SP-49 (cell line): ENCODE results near the genes PDK1 and MAP3K20.

GRCh38 chr2:171149179-171149643, 11.5 kb downstream of the TLK1 start:
- PRO-cap = no peak

- PRO-cap = no peak
These were observed 117.8 kb downstream of the METTL8 start for GRCh38 chr2:171315923-171316485.

DNA sequence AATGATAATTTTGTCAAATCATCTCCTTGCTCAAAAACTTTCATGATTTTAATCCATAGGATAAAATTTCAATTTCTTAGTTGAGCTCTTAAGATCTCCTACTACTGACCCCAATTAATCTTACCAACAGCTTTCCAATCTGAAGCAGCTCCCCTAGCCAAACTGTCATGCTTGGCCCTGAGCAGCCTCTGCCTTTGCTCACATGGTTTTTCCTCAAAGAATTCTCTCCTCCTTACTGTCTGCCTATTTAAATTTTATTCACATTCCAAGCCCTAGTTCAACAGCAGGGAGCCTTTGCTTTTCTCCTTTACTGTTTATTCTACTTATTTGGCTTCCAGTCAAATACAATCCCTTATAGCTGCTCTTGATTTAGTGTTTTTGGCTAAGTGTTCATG, 106.9 kb downstream of the METTL8 start:
- PRO-cap = no peak

DNA sequence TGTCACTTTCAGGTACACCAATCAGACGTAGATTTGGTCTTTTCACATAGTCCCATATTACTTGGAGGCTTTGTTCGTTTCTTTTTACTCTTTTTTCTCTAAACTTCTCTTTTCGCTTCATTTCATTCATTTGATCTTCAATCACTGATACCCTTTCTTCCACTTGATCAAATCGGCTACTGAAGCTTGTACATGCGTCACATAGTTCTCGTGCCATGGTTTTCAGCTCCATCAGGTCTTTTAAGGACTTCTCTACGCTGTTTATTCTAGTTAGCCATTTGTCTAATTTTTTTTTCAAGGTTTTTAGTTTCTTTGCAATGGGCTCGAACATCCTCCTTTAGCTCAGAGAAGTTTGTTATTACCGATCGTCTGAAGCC, 79.2 kb downstream of the METTL8 start:
- PRO-cap = no peak

GRCh38 chr2:171434401-171435204, 577 bp downstream of the DCAF17 start:
- PRO-cap = bidirectional peak, plus-strand start at chr2:171434583, minus-strand start at chr2:171434479; unidirectional peak, minus-strand start at chr2:171434772

GRCh38 chr2:171547256-171547794, 25.1 kb downstream of the CYBRD1 start:
- PRO-cap = no peak

GRCh38 chr2:171554405-171554829, 32.1 kb downstream of the CYBRD1 start:
- PRO-cap = no peak

DNA sequence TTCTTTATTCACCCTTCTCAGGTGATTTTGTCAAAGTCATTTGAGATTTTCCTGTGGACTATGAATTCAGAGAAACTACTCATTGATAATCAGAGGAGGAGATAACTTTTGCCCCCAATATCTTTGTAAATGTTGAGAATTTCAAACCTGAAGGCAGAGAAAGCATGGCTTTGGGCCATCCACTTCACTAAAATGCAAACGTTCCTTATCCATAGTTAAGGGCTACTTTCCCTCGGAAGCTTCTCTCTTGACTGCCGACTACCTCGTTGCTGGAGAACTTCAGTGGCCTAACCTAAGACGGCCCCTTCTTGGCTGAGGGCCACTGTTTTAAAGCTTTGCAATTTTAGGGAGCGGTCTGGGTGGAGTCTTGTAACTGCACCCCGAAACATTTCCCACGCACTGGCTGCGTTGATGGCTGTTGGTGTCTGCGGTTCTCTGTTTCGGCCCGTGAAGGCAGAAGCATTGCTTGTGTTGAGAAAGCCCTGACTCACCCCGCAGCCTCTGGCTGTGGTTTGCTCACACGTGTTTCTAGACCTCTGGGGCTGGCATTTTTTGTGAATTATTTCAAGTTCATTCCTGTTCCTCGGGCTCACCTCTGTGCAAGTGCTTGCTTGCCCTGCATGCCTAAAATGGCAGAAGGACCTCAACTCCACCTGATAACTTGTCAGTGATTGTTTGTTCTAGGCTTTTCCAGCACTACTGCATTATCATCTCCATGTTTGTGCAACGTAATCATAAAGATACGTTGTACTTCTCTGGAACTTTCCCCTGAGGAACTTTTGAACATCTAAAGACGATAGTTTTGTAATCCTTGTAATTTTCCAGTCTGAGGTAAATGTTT, 94.1 kb upstream of the DLX2 start:
- PRO-cap = no peak

GRCh38 chr2:172226199-172226636, 123.5 kb upstream of the DLX2 start:
- PRO-cap = no peak

DNA sequence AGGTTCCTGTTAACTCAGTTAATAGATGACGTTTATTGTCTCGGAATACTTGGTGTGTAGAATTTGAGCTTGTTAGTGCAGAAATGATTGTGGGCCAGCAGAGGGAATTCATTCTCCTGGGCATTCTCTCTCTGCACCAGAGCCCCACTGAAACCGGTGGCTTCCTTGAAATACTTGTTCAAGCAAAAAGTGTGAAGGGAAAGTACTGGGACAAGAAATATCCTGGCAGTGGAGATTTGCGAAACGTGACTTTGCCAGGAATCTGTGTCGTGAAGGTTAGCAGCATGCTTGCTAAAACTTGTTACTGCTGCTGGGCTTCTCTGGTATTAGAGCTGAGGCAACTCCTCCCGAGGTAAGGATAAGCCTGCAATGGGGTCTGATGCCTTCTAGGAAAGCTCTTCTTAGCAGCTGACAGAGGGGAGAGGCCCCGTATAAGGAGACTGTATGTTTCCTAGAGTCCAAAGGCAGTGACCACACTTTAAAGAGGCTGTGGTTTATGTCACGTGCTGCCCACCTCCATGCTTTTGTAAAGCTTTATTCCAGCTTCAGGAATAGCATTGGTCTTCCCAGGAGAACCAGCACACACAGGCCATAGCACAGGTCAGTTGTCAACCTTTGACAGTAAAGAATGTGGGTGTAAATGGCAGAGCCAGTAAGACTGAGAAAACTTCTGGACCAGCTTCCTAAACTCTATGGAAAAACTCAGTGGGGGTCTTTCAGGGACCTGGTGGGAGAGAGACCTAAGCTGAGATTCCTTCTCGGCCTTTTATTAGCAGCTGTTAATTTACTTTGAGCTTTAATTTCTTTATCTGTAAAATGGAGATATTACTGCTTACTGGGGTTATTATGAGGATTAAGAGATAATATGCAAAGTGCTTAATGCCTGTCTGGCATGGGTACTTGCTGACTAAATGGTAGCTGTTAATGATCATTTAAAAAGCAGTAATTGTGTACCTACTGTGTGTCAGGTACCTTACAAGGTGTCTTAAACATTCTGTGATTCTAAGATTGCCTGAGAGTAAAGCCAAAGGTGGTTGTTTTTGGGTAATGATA, 2.3 kb downstream of the ITGA6 start:
- PRO-cap = no peak

GRCh38 chr2:172431179-172431918, 4.0 kb downstream of the ITGA6 start:
- PRO-cap = no peak

DNA sequence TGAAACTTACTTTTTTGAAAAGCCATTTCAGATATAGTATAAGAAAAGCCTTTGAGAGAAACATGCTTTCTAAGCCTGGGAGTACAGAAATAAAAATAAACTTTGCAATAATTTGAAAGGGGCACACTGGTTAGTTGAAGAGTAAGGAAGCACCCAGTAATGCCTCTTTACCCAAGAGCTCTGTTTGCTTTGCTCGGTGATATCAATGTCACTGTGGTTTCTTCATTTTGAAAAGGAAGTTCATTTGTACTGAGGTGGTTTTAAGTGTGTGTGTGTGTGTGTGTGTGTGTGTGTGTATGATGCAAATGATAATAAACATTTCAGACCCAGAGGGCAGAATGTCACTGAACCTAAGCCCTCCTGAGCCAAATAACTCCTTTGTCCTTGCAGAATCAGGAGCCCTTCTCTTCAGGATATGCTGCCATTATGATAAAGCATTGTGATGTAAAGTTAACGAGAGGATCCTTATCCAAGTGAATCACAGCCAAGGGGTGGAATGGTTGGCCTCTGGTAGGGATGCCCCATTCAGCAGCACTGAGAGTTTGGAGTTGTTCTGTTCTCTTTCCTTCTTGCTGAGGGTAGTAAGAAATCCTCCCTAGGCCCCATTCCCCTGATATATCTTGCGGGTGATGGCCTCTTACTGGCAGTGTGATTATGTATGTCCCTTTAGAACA, 7.5 kb downstream of the ITGA6 start:
- PRO-cap = no peak

DNA sequence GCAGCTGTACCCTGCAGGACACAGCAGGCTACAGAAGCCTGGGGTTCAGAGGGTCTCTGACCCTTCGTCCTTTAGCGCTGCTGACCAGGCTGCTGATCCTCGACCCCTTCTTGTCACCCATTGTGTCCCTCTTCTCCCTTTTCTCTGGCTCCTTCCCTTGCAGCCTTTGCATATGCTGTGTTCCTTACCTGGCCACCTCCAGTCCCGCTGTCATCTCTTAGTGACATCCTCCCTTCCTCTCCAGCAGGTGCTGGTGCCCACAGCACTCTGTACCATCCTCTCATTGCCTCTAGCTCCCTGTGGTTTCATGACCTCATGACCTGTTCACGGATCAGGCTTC, 35.4 kb downstream of the ITGA6 start:
- PRO-cap = no peak

DNA sequence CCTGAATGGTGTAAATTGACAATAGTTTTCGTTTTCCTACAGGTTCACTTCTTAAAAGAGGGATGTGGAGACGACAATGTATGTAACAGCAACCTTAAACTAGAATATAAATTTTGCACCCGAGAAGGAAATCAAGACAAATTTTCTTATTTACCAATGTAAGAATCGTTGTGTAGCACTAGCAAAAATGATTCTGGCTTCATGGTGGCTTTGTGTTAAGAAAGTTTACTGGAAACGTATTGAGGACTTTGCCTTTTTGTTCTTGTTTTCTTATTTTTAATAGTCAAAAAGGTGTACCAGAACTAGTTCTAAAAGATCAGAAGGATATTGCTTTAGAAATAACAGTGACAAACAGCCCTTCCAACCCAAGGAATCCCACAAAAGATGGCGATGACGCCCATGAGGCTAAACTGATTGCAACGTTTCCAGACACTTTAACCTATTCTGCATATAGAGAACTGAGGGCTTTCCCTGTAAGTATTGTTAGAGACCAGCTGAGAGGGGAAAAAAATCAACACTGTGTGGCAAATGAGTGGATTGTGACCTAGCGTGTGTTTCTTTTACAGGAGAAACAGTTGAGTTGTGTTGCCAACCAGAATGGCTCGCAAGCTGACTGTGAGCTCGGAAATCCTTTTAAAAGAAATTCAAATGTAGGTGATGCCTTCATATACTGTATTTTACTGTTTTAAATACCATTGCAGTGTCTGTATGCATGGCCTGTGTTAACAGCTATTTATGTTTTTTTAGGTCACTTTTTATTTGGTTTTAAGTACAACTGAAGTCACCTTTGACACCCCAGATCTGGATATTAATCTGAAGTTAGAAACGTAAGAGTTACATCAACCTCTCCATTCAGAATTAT, 59.8 kb downstream of the ITGA6 start:
- PRO-cap = no peak

DNA sequence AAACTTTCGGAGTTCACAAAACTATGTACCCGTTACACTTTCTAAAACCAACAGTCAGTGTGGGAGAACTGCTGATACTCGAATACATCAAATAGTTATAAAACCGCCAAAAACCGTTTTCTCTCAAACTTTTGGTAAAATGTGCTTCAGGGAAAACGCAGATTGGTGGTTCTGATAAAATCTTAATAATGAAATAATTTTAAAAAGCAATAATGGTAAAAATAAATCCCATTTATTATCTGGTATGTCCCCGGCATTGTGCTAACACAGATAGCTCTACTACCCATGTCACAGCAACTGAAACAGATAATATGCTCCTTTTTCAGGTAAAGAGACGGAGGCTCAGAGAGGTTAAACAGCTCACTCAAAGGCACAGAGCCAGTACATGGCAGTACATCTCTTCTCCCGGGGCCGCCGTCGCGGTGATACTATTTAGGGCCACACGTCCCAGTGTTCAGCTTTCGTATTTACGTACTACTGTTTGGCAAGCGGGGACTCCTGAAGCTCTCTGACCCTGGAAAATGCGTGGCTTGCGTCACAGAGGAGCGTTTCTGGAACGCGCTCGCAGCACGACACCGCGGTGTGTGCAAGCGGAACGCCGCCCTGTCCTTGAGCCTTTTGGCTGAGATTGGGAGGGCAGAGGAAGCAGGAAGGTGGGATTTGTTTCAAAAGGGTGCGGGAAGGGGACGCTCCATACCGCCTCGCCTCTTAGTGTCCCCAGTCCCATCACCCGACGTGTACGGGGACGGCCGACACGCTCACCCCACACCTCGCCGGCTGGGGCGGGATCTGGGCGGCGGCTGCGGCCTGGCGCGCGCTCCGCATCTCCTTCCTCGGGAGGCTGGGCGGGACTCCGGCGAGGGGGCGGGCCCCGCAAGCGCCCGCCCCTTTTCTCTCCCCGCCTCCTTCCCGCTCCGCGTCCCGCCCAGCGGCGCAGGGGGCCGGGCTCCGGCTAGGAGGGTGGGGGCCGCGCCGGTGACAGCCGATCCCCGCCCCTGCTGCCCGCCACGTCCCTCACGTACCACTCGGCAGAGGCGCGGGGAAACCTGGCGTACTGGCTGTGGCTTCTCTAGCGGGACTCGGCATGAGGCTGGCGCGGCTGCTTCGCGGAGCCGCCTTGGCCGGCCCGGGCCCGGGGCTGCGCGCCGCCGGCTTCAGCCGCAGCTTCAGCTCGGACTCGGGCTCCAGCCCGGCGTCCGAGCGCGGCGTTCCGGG, at the start of gene PDK1:
Gene PDK1 (plus strand): TSS at position 1,024 of the 1,215 bp plus-strand sequence.
- PRO-cap = bidirectional peak, plus-strand start at position 985 of the sequence, minus-strand start at position 835 of the sequence

GRCh38 chr2:172925279-172926187, 150.1 kb upstream of the MAP3K20 start:
- PRO-cap = no peak

DNA sequence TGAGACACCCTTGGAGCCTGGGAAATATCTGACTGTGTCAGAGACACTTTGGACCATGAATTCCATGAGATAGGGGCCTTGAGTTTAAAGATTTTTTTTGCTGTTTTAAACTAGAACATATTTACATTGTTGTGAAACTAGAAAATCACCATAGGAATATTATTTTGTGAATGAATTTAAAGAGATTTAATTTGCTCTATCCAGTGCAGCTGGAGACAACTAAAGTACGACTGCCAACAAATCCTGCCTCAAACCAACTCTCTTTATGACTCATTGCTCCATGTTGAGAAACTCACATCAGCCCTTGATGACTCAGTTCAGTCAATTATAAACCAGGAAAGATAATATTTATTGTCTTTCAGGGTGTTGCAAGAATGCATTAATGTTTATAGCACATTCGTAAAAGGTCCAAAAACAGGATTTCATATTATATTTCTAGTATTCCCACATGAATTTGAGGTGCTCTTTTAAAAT, 26.9 kb upstream of the MAP3K20 start:
- PRO-cap = no peak

DNA sequence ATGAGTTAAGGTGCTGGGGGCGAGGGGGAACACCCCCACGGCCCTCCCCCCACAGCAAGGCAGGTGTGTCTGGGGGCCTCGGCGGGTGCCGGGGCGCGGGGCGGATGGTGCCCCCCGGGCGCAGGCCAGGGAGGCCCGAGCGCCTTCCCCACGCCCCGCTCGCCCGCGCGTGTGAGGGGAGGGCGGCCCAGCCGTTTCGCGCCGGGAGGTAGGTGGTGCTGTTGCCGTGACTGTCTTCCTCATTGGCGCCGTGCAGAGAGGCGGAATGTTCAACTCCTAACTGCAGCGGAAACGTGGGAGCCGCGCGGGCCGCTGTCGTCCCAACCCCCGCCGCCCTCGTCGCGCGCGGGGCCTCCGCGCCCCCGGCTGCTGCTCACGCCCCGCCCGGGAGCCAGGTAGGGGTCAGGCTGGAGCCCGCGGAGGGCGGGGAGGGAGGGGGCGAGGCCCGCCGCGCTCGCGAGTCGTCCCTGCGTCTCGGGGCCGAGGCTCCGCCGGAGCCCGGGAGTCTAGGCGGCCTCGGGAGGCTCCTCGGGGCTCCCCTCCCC, at the start of gene MAP3K20:
Gene MAP3K20 (plus strand): TSS at position 239 of the 545 bp plus-strand sequence.
- PRO-cap = no peak

- PRO-cap = no peak
These were observed 2.1 kb downstream of the MAP3K20 start for GRCh38 chr2:173077659-173078294.

- PRO-cap = no peak
These were observed 119.4 kb downstream of the MAP3K20 start for GRCh38 chr2:173195016-173195570.